Tibial nerve (tissue), 3 donors: ENCODE measurements around a stretch of chr2.

GRCh38 chr2:160272453-160273420 is 72.7 kb upstream of the ITGB6 start:
- PRO-cap, result no peak
- RAMPAGE, long total RNA, 3 experiments, result no peak in any of the 3 experiments

- PRO-cap, result no peak
- RAMPAGE, long total RNA, 3 experiments, result no peak in any of the 3 experiments
Measured at GRCh38 chr2:160315445-160315811, 115.4 kb upstream of the ITGB6 start.

DNA sequence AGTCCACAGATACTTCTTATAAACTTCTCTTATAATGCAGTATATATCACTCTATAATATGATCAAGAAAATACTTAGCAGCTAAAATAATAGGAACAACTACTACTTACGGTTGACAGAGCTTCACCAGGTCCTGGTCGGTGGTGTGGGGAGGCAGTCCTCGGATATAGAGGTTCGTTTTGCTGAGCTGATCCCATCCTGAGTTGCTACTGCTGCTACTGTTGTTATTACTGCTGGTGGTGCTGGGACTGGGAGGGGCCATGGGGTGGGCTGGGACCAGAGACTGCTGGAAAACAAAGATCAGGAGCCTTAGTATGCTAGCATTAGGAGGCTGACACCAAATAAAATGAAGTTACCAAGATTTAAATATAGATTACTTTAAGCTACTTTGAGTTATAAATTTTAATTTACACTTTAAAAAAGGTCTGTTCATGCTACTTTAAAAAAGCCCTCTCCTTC is 126.5 kb downstream of the RBMS1 start:
- PRO-cap, result no peak
- RAMPAGE, long total RNA, 3 experiments, result no peak in any of the 3 experiments

DNA sequence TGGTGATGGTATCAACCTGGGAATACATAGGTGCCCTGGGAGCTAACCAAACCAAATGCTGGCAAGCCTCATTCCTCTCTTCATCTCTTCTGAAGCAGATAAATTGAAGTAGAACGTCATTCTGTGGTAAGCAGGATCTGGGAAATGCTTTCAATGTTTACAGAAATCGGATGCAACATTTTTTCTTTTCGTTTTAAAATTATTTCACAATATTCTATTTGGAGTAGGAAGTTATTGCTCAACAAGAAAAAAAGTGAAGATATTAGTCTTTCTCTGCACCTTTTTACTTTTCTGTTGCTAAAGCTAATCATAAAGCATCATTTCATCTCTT is 114.2 kb downstream of the RBMS1 start:
- PRO-cap, result no peak
- RAMPAGE, long total RNA, 3 experiments, result no peak in any of the 3 experiments

- PRO-cap, result no peak
- RAMPAGE, long total RNA, 3 experiments, result start-site peak on the minus strand in 1 of 3 experiments, at chr2:160420342-160420466 at its widest, 10 reads per replicate
Measured at GRCh38 chr2:160420262-160420740, 73.3 kb downstream of the RBMS1 start.

DNA sequence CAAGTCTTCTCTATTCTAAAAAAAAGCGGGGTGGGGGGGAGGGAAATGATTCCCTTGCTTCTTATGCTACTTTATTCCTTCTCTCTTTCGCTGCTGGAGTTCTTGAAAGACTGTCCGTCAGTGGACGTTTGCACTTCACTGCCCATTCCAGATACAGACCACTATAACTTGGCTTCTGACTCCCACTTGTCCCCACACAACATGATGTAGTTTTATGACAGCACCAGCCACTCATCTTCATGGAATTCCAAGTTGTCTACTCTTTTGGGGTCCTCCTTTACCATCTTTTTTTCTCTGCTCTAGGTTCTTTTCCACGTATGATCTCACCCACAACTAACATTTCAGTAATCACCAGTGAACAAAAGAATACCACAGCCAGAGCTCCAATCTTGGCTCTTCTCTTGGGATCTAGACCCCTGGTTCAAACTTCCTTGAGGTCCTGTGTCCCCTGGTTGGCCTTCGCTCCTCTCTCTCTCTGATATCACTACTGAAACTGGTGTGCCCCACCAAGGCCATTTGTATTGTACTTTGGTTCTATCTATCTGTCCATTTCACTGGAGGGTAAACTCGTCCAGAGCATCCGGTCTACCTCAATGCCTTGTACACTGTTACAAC is 70.2 kb downstream of the RBMS1 start:
- PRO-cap, result no peak
- RAMPAGE, long total RNA, 3 experiments, result no peak in any of the 3 experiments

- PRO-cap, result no peak
- RAMPAGE, long total RNA, 3 experiments, result no peak in any of the 3 experiments
Measured at GRCh38 chr2:160510534-160511006, 17.0 kb upstream of the RBMS1 start.

DNA sequence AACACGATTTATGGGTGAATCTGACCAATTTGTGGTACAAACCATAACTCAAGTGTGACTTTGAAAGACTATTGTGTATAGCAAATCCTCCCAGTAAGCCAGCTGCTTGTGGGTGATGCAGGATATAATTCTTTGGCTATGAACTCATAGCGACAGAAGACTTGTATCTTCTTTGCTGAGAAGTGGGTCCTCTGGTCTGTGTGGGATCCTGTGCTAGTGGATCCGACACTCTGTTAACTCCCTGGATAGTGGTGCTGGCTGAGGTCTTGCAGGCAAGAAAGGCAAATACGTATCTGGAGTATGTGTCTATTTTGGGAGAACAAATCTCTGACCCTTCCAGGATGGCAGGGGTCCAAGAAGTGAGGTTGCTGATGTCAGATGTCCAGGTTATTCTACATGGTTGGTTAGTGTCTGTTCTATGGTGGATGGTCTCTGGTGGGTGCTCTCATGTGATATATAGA is 44.9 kb upstream of the RBMS1 start:
- PRO-cap, result no peak
- RAMPAGE, long total RNA, 3 experiments, result no peak in any of the 3 experiments

DNA sequence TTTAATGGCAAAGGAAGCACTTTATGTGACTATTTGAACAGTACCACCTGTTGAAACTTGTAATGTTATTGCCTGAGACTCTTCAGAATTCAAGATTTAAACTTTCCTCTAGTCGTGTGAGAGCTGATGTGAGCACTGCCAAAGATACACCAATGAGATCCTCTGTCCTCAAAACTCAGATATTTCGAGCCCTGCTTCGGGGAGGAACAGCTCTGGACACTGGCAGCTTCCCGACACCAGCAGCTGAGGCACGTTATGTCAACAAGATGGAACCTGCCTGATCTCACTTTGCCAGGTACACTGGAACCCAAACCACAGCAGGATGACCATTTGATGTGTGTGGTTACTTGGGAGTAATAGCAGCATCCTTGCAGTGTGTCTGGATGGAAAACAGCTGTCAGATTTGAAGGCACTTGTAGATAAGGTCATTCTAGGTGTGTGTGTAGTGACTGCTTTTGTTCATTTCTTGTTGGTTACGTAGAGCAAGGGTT is 319.9 kb upstream of the RBMS1 start:
- PRO-cap, result no peak
- RAMPAGE, long total RNA, 3 experiments, result no peak in any of the 3 experiments

DNA sequence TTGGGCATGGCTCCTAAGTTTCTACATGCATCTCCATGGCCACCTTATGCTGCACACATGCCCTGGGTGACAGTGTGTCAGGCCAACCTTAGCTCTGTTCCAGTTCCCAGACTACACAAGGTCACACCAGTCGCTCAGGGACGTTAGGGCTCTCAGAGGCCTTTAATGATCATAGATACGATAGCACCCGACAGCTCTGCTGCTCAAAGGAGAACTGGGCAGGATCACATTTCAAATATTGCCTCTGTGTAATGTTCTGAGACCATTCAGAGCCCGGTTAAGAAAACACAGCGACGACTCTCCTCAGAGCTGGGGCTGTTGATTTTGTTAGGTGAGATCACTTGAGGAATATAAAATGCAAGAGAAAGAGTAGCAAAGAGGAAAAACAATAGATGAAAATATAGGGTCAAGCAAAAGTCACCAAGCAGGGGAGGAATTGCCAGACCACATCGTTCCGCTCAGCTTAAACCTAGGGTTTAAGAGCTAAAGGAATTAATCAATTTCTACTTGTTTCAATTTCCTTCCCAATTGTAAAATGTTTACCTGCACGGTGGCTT is 166.5 kb upstream of the TANK start:
- PRO-cap, result no peak
- RAMPAGE, long total RNA, 3 experiments, result no peak in any of the 3 experiments

DNA sequence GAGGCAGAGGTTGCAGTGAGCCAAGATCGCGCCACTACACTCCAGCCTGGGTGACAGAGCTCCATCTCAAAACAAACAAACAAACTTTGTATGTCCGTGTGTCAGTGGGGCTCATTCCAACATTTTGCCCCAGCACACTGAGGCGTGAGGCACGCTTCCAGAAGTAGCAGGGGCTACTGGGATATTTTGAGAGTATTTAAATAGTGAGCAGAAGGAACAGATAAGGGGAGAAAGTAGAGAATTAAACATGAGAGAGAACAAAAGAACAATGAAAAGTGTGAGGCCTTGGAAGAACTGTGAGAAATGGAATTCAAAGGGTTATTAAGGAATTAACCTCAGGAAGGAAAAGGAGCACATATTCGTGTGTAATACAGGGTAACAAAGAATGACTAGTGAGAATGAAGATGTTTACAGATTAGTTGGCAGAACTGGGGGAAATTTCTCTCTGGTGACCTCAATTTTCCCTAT is 83.2 kb upstream of the TANK start:
- PRO-cap, result no peak
- RAMPAGE, long total RNA, 3 experiments, result no peak in any of the 3 experiments

GRCh38 chr2:161077495-161078462 is 82.4 kb upstream of the TANK start:
- PRO-cap, result no peak
- RAMPAGE, long total RNA, 3 experiments, result no peak in any of the 3 experiments

DNA sequence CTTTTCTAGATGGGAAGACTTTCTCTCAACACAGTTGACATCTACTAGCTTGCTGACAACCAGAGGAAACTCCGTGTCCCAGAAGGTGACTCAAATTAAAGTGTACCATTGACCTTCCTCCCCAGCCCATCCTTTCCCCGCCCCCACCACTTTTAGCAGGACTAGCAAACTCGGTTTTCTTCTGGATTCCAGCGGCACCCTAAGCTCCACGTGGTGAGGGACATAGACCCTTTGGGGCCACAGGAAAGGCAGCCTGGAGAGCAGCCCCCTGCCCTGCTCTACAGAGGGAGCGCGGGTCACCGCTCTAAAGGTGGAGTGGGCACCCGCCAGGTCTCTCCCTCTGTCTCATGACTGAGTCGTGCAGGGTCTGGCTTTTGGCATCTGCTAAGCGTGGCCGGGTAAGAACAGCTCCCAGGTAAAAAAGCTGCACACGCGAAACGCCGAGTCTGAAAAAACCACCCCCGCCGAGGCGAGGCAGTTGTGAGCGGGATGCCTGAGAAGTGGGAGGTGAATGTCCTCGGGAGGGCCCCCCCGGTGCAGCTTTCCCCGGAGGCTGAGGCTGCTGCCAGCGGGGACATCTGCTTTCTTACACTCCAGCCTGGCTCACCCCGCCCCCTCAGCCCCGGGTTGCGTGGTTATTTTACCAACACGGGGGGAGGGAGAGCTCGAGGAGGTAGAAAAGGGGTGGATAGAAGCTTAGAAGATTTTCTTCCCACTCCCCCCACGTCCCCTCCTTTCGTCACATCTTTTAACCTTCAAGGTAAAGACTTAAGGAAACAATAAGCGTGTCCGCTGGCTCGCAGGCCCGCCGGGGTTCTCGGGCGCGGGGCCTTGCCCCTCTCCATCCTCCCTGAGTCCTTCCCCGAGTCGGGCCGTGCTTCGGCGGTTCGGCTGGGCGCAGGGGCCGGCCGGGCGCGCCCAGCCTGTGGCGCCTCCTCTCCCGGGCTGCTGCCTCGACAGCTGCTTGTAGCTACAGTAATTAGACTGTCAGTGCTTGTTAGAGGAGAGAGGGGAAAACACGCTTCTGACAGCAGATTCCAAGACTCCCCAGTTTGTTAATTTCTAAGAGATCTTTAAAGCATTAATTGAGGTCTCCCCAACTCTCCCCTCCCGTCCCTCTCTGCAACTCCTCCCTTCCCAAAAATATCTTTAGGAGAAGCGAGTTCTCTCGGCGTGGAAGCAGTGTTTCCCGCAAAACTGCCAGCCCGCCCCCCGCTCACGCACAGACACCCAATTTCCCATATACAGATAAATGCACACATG is 70.6 kb upstream of the PSMD14 start:
- PRO-cap, result no peak
- RAMPAGE, long total RNA, 3 experiments, result no peak in any of the 3 experiments

DNA sequence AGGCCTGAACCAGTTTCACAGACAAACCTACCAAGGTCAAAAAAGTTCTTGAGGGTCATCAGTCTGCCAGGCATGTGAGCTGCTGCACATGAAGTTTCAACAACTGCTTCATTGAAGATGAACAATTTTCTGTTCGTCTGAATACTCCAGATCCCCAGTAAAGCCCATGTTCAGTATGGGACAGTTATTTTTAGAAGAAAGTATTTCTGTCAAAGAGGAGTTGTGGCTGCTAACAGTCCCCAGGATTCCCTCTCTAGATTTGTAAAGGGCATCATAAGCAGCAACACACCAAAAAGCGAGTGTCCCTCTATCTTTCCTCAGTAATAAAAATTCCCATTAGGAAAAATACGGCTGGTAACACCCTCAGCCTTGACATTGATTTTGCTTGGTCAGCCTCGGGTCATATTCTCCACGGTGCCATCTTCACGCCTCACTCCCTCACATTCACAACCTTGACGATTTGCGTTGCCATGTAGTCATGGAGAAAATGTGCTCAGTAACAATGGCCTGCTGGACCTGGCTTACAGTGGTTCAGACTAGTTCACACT is 151.7 kb downstream of the KCNH7 start:
- PRO-cap, result no peak
- RAMPAGE, long total RNA, 3 experiments, result no peak in any of the 3 experiments

GRCh38 chr2:162712181-162712662 is 126.3 kb downstream of the KCNH7 start:
- PRO-cap, result no peak
- RAMPAGE, long total RNA, 3 experiments, result no peak in any of the 3 experiments

DNA sequence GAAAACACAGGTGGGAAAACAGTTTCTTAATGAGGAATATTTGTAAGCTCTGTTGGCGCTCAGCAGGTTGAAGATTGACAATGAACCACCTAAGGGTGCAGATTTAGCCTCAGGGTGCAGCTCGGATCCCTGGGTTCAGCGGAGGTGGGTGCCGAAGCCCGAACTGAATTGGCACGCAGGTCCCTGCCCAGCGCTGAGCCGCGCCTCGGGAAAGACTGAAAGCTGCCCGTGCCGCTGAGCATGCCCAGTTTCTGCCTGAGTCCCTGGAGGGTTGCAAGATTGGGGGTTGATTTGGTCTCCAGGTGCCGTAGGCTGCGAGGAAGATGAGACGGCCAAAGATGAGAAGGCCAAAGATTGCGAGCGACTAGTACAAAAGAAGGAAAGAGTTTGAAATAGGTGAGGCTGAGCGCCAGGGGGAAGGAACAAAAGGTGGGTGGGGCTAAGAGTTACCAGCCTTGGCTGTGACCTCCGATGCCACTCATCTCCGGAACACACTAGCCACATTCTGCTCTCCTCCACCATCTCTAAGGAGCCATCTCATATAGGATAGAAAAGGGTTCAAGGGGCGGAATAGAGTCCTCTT is 840 bp upstream of the KCNH7 start:
- PRO-cap, result no peak
- RAMPAGE, long total RNA, 3 experiments, result no peak in any of the 3 experiments

GRCh38 chr2:163680193-163680763 is 55.5 kb downstream of the FIGN start:
- PRO-cap, result no peak
- RAMPAGE, long total RNA, 3 experiments, result no peak in any of the 3 experiments

DNA sequence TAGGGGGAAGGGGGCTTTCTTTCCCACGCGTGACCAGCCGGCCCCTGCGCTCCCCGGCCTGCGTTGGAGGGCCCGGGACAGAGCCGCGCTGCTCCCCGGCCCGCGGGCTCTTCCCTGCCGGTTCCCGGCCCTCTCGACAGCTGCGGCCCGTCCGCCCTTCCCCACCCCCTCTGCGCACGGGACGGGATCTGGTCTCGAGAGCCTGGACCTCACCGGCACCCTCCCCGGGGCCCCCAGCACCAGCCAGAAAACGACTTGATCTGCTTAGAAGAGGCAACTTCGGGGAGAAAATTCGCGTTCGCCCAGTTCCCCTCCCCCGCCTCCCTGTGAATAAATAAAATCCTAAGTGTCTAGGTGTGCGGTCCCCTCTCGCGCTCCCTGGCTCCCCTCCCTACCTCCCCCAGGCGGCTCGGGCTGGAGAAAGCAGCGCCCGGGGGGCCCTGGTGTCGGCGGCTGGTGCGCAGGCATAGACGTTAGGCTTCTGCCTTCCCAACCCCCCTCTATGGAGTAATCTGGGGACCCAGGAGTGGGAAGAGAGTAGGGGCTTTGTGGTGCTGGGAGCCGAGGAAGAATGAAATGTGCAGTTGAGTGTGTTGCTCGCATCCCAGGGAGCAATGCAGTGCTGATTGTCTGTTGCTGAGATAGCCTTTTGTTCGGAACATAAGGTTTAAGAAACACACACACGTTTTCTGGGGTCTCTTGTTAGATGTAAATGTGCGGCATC is 883 bp upstream of the FIGN start:
- PRO-cap, result bidirectional peak, plus-strand start at position 426 of the sequence, minus-strand start at position 172 of the sequence
- RAMPAGE, long total RNA, 3 experiments, result no peak in any of the 3 experiments

- PRO-cap, result no peak
- RAMPAGE, long total RNA, 3 experiments, result no peak in any of the 3 experiments
Measured at GRCh38 chr2:164568340-164568742, 52.9 kb downstream of the GRB14 start.

DNA sequence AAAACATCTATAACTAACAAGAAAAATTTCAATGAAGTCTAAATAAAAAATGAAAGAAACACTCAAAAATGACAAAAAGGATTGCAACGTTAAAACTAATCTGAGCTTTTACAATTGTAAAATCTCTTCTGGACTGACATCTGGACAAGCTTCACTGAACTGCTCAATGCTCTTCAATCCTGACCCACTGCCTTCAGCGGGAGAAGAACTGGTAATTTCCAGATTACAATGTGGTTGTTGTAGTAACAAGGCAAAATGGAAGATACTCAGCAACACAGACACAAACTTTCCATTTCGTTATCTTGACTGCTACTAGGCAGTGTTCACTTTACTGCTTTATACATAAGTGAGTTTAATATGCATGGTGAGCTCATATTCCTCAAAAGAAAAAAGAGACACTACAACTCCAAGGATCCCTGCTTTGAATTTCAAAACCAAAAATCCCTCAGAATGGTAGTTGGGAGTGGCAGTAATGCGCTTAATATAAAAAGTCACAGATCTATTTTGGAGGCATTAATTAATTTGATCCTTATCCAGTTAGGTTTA is 51.9 kb downstream of the GRB14 start:
- PRO-cap, result no peak
- RAMPAGE, long total RNA, 3 experiments, result no peak in any of the 3 experiments